Placental pericyte (primary cell): ENCODE data around the genes IKBKE and C1orf116.

DNA sequence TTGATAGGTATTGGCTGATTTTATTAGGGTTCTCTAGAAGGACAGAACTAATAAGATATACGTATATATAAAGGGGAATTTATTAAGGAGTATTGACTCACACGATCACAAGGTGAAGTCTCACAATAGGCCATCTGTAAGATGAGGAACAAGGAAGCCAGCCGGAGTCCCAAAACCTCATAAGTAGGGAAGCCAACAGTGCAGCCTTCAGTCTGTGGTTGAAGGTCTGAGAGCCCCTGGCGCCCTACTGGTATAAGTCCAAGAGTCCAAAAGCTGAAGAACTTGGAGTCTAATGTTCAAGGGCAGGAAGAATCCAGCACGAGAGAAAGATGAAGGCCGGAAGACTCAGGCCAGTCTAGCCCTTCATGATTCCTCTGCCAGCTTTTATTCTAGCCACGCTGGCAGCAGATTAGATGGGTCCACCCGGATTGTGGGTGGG is 18.0 kb downstream of the RHEX start:
- CAGE, long polyA plus RNA: no peak

DNA sequence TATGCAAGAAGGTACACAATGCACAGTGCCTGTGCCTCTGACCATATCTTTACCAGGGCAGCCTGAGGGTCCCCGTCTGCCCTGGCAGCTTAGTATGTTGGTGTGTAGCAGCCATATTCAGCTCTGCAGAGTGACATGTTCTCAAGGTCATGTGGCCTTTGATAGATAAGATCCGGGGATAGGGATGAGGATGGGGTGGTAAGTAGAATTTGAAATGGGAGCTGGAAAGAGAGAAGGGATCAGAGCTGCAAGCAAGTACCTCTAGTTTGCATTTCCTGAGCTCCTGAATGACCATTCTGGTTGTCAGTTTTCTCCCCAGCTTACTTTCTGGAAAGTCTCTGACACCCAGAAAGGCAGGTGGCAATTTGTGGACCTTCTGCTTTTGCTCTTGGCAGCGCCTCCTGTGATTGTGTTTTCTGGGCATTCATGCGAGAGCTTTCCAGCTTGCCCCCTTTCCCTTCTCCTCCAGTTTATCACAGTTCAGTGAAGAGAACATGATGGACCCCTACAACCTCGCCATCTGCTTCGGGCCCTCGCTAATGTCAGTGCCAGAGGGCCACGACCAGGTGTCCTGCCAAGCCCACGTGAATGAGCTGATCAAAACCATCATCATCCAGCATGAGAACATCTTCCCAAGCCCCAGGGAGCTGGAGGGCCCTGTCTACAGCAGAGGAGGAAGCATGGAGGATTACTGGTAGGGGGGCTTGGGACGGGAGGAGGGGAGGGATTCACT is 24.5 kb upstream of the IKBKE start:
- CAGE, long polyA plus RNA: no peak

DNA sequence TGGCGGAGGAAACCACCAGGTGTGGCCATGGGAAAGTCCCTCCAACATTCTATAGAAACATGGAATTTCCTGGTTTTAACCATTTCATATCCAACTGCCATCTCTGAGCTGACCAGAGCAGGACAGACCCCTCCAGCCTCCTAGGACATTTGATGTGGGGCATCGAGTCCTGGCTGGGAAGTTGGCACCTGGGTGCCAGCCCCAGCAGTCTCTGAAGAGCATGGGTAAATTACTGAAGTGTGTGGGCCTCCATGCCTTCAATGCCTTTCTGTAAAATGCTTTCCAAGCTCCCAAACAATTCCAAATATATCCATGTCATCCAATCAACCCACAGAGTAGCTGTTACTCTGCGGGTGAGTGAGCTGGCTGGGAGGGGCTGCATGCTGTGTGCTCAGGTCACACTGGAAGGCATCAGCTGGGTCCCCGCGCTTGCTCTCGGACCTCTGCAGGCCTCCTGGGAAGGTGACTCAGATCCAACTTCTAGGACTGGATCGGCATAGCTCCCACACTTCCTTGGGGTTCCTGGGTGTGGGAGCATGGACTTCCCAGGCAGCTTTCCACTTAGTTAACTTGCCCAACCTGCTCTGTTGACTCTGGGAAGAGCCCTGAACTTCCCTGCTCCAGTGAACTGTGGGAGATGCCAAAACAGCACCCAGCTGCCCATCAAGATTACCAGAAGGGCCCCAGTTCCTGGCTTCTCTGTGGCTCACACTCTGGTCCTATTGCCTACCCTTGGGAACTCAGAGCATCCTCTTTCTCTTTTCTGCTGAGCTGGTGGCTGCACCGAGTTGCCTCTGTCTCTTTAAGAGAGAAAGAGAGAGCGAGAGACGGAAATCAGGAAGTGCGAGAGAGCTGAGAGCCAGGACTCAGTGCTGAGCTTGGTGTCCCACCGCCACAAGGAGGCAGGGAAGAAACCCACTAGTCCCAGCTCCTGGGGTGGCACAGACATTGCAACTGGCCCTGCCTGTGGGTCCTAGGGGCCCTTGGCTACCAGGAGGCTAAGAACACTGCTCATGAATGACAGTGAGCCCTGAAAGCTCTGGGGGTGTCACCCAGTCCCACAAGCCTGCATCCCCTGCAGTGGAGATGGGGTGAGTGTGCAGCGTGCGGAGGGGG is at the start of gene IKBKE:
Gene IKBKE (plus strand): TSS at position 869 of the 1,116 bp plus-strand sequence.
- CAGE, long polyA plus RNA: no peak

GRCh38 chr1:206608395-206608780 is 3.9 kb downstream of the EIF2D start:
- CAGE, long polyA plus RNA: no peak

DNA sequence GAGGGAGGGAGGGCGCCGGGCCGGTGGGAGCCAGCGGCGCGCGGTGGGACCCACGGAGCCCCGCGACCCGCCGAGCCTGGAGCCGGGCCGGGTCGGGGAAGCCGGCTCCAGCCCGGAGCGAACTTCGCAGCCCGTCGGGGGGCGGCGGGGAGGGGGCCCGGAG is 186 bp downstream of the MAPKAPK2 start:
- CAGE, long polyA plus RNA: no peak

GRCh38 chr1:206687236-206687470 is 2.4 kb downstream of the MAPKAPK2 start:
- CAGE, long polyA plus RNA: no peak

GRCh38 chr1:206689788-206690393 is 5.2 kb downstream of the MAPKAPK2 start:
- CAGE, long polyA plus RNA: no peak

- CAGE, long polyA plus RNA: no peak
Measured at GRCh38 chr1:206690394-206691110, 5.8 kb downstream of the MAPKAPK2 start.

DNA sequence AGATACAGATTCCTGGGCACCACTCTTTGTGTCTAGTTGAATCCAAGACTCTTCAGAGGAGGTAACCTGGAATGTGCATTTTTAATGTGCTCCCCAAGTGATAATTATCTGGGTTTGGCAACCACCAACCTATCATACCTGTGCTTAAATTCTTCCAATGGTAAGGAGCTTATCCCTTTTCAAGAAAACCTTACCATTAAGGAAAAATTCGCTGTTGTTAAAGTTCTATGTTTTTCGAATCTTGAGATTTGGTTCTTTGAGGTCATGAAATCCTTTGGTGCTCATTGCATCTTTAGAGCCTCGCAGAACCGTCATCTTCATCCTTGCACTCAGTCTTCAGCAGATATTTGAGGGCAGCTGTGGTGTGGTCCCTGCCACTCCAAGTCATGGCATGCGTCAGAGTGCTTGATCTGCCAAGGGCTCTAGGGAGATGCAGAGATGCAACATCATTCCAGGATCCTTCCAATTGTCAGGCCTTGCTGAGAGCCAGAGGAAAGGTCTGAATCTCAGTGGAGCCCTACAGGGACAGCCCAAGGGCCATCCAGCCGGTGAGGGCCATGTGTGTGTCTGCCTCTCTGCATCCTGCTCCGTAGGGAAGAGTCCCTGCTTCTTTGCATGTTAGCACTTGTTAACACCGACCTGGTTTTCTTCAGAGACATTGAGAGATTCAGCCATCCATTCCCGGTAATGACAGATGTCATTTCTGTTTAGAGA is 17.4 kb downstream of the MAPKAPK2 start:
- CAGE, long polyA plus RNA: no peak

DNA sequence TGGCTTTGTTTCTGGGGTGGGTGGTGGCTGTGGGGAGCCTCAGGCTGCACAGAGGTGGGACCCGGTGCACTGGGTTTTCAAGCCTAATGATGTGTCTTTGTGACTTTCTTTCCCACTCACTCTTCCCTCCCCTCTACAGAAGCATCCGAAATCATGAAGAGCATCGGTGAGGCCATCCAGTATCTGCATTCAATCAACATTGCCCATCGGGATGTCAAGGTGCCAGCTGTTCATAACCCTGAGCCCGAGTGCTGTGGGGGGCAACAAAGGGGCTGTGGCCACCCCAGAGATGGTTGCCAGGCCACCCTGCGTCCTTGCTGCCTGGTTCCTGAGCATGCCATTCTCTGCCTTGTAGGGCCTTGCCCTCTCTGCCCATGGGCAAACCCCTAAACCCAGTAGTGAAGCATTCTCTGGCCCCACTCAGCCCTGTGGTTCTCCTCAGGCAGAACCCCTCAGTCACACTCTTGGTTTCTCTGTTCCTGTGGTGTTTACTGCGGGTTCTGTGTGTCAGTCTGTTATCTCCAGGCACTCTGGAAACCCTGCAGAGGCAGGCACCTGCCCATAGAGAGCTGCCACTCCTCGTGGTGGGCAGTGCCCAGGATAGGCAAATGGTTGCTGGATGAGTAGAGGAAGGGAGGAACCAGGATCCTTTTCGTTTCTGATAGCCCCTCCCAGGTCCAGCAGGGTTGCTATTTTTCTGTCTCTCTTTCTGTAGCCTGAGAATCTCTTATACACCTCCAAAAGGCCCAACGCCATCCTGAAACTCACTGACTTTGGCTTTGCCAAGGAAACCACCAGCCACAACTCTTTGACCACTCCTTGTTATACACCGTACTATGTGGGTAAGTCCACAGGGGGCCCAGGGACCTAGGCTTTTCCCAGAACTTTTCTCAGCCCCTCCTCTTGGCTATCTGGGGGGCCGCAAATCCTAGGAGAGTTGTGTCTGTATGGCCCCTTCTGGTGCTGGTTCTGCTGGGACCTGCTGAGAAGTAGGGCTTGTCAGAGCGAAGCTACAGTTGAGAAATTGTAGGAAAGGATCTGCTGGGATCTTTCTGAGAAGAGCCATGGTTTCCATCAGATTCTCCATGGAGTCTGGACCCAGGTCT is 41.0 kb upstream of the IL19 start:
- CAGE, long polyA plus RNA: no peak

- CAGE, long polyA plus RNA: no peak
Measured at GRCh38 chr1:206737671-206738215, 32.8 kb upstream of the IL19 start.

- CAGE, long polyA plus RNA: no peak
Measured at GRCh38 chr1:206769732-206770452, 681 bp upstream of the IL19 start.

GRCh38 chr1:206935206-206935929 is 10.9 kb downstream of the PIGR start:
- CAGE, long polyA plus RNA: no peak

- CAGE, long polyA plus RNA: no peak
Measured at GRCh38 chr1:207032339-207033187, at the start of gene C1orf116. Gene C1orf116, minus strand, starts transcription at chr1:207032756.

DNA sequence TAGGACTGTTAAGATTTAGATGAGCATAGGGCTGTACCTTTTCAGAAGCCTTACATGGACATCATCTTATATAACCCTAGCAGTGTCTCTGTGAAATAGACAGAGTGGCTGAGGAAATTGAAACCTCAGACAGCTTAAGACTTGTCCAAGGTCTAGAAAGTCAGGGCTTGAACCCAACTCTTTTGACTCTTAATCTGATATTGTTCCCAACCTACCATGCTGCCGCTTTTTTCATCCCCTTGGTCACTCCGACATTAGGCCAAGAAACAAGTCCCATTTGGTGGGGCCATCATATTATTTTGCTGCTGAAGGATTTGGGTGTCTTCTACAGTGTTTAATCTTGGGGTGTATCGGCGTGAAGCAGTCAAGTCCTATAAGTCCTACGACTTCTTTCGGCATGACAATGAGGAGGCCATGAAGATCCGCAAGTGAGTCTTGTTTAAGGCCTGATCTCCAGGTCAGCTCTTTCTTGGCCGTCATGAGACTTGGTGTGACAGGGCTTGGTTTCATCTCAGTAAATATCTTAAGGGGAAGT is 9.3 kb downstream of the PFKFB2 start:
- CAGE, long polyA plus RNA: no peak

DNA sequence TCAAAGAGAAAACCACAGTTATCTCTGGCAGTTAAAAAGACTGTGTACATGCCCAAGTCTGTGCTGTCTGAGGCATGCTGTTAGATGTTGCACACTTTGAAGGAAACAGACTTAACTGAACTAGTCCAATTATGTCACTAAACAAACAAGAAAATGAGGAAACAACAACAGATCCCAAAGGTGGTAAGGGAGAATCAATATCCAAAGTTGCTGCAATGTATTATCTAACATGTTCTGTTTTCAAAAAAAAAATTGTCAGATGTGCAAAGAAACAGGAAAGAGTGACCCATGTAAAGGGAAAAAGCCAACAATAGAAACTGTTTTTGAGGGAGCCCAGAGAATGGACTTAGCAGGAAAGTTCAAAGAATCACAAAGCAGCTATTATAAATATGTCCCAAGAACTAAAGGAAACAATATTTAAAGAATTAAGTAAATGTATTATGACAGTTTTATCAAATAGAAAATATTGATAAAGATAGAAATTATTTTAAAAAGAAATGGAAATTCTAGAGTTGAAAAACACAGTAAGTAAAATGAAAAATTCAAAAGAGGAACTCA is 24.7 kb downstream of the C4BPA start:
- CAGE, long polyA plus RNA: no peak

DNA sequence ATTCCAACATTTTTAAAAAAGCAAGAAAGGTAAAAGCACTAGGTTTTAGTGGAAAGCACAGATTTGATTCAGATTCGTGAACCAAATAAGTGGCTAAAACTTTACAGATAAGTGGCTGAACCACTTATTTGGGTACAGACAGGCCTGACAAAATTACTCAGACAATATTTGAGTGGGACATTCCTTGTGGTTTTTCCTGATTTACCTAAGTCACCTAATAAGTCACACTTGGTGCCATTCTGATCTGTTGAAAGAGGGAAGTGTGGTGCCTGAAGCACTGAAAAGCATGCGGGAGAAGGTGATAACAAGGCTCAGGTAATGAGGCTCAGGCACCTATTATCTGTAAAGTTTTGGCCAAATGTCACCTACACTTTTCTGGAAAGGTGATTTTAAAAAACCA is 81.6 kb upstream of the CD55 start:
- CAGE, long polyA plus RNA: no peak

DNA sequence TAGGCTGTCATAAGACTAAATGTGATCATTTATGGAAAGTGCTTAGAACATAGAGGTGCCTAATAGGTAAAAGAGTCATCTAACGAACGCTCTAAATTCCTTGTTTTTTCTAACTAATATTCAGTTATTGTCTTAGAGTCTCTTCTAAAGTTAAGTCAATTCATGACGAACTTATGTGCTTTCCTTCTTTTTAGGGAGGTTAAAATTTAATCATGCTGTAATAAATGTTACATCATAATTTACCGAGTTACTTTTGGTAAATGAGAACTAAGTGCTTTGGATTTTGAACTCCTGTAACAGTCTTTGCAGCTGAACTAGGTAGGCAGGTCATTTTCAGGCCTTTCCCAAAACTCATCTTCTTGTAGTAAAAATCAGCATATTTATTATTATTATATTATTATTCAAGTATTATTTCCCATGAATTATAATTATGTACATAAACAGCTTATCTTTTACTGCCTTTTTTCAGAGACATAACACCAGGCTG is 81.2 kb upstream of the CD55 start:
- CAGE, long polyA plus RNA: no peak

DNA sequence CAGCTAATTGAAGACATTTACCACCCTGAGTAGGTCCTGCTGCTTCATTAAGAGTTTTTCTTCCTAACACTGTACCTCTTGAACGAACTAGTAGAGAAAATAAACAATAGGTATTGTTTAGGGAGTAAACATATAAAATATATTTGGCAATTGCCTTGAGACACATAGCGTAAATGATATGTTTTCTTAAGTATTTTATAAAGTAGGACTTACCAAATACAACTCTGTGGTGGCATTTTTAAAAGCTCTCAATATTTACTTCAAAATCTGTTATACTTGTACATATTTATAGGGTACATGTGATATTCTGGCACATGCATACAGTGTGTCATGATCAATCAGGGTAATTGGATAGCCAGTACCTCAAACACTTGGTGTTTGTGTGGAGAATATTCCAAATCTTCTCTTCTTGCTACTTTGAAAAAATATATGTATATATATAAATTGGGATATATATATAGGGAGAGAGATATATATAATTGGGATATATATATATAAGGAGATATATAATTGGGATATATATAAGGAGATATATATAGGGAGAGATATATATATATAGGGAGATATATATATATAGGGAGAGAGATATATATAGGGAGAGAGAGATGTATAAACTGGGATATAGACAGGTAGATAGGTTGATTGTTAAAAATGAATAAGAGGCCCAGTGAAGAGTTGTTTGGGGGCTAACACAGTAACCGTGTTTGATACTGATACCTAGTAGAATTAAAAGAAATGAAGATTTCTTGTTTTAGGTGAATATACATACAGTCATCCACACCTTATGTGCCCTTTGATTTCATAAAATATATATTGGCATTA is 1.4 kb downstream of the CD55 start:
- CAGE, long polyA plus RNA: no peak

DNA sequence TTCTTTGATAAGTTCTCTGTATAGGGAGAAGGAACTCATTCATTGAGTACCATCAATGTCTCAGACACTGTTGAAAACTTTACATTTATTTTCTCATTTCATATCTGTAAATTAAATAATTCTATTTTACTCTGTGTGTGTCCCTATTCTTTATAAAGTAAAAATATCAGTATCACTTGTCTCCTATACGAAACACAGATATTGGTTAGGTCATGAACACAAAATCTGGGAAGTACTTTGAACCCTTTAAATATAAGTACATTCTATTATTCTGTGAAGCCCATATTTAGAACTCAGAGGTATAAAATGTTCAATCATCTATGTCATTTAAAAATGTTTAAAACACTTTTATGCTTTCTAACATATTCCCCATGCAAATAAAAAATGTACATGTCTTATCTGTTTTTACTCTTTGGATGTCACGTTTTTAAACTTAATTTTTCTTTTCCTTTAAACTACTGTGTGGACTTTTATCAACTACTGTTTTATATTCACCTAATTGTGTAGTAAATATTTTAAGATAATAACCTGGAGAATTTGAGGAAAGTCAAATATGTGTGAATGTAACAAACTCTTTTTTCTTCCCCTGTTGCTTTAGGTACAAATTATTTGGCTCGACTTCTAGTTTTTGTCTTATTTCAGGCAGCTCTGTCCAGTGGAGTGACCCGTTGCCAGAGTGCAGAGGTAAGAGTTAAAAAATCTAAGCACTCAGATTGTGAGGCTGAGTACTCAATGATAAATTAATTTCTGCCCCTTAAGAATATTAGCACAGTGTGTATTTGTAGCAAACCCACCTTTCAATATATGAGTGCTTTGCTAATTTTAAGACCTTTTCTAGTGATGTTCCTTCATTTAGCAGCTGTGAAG is 4.9 kb downstream of the CD55 start:
- CAGE, long polyA plus RNA: no peak